Colon Carcinoma Metastatic in the Brain (tissue), 2 donors: ENCODE measurements around the gene TNFSF8.

DNA sequence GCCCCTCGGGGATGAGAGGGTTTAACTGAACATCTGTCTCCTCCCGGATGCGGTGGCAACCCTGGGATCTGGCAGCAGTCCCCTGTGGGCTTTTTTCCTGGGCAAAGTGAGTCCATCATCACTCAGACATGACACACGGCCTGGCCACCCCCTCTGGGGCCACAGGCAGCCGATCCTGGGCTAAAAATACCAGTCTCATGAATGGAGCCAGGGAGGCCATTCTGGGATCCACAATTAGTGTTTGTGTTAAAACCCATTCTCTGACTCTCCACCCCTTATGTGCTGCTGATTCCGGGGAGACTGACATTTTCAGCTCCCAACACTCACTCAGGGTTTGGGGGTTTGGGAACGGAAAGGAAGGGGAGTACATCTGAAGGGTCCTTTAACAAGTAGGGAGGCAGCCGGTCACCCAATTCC, 161.3 kb downstream of the RGS3 start:
- PRO-cap, 2 experiments, result no peak in any of the 2 experiments

DNA sequence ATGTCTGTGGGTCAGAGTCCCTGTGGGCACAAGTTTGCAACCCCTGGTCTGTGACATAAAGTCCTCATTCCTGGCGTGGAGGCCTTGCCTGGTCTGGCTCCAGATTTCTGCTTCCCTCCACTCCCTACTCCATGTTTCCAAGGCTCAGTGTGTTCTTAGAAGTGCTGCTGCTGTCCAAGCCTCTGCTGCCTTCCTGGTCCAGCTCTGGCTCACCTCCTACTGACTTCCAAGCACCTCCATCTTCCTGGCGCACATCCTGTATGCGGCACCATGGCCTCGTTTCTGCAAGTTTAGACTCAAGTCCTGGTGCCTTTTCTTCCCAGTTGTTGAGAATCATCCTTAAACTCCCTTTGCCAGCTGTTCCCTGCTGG, 88.7 kb downstream of the AMBP start:
- PRO-cap, 2 experiments, result no peak in any of the 2 experiments

GRCh38 chr9:114048975-114050093, 28.8 kb downstream of the AMBP start:
- PRO-cap, 2 experiments, result no peak in any of the 2 experiments

DNA sequence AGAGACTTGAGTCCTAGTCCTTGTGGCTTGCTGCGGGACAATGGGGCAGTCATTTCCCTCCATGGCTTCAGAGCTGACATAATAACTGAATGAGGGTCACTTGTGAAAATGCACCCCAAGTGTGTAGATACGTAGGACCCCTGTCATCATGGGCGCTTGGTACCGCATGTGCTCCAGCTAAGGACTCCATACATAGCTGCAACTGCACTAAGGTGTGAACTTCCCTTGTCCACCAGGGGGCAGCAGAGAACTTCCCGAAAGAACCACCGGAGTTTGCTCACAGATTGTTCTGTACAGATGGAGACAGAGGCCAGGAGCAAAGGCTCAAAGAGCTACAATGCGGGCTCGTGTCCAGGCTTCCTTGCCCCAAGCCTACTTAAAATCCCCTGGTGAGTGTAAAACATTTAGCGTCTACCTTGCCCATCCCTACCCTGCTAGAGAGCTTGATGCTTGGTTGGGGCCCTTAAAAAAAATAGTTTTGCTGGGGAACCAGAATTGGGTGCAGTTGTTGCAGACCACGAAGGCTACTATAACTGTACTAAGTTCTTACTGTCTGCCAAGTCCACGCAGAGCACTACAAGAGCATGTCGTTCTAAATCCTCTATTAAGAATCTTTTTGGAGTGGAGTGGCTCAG, 4.5 kb upstream of the AMBP start:
- PRO-cap, 2 experiments, result no peak in any of the 2 experiments

- PRO-cap, 2 experiments, result no peak in any of the 2 experiments
Measured at GRCh38 chr9:114163266-114164173, 8.2 kb downstream of the COL27A1 start.

DNA sequence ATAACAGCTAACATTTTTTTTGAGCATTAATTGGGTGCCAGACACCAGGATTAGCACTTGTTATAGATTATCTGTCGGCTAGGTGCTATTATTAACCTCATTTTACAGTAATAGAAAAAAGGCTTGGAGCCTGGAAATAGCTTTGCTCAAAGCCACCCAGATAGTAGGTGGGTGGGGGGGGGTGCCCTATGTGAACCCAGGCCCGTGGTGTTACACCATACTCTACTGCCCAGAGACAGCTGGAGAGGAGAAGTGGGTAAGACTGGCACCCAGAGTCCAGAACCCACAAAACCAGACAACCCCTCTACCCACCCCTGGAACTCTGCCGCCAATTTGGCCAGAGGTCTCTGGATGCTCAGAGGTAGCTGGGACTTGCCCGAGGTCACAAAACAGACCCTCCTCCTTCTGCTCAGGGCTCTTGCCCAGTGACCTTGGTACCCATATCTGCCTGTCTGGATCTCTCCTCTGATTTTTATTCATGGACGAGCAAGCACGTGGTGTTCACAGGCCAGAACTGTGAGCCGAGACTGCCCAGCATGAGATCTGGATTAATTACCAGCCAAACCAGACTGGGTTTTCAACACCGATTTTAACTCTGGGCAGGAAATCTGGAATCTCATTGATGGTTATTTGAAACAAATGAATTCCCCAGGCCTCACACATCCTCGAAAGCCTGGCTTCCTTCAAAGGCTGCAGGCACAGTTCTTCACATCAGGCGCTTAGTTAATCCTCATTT, 21.2 kb downstream of the COL27A1 start:
- PRO-cap, 2 experiments, result no peak in any of the 2 experiments

DNA sequence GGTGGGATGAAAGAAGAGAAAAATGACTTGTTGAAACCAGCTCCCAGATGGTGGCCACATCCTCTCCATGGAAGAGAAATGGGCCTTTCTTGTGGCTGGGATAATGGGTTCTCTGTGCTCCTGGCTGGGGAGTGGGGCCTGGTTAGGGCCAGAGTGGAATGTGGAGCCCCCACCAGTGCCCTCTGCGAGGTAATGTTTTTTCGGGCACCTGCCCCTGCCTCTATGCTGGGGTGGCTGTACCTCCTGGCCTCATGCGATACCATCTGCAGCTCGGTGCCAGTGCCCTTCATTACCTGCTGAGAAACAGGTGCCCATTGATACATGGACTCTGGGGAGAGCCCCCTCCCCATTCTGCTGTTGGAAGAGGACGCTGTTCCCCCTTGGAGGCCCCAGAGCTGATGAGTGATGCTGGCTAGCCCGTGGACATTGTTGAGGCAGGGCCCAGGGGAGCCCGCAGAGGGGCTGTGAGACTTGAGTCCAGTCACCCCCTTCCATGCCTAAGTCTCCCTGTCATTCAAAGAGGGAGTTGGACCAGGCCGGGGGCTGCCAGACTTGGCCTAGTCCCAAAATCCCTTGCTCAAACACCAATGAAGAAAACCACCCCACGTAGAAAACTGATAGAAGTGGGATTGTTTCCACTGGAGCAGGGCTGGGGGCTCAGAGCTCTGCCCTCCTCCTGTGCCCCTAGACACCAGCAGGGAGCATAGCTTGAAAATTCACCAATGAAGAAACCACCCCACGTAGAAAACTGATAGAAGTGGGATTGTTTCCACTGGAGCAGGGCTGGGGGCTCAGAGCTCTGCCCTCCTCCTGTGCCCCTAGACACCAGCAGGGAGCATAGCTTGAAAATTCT, 55.1 kb upstream of the ORM1 start:
- PRO-cap, 2 experiments, result no peak in any of the 2 experiments

GRCh38 chr9:114281313-114282314, 41.3 kb upstream of the ORM1 start:
- PRO-cap, 2 experiments, result no peak in any of the 2 experiments

DNA sequence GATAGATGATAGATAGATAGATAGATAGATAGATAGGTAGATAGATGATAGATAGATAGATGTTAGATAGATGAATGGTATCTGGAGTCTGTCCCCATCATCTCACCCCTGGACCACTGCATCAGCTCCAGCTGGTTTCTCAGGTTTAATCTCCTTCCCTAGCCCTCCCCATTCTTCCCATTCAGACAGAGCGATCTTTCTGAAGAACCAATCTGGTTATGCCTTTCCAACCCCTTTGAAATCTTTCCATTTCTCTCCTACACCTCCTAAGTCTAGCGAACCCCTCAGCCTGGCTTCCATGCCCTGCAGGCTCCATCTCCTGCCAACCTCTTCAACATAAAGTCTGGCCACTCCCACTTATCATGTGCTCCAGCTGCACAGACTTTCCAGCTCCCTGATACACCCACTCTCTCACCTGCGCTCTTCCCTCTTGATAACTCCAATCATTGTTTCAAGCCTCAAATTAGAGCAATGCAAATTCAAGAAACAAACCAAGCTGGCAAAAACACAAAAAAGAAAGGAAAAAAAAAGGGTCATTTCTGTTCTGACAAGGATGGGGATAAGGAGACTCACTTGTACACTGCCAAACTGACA, 3.8 kb upstream of the ORM1 start:
- PRO-cap, 2 experiments, result no peak in any of the 2 experiments

DNA sequence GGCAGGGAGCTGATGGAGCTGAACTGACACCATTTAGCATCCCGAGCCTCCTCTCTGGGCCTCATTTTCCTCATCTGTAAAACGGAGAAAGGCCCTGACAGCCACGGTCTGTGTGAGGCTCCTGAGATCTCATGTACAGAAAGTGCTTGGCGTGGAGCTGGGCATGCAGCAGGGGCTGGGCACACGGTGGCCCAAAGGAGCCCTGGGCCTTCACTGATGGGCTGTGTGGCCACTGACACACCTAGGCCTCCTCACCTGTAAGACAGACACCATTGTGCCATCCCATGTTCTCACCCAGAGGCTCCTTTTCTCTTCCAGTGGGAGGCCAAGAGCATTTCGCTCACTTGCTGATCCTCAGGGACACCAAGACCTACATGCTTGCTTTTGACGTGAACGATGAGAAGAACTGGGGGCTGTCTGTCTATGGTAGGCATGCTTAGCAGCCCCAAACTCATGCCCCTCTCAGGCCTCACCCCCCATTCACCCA, 1.6 kb downstream of the ORM1 start:
- PRO-cap, 2 experiments, result no peak in any of the 2 experiments

DNA sequence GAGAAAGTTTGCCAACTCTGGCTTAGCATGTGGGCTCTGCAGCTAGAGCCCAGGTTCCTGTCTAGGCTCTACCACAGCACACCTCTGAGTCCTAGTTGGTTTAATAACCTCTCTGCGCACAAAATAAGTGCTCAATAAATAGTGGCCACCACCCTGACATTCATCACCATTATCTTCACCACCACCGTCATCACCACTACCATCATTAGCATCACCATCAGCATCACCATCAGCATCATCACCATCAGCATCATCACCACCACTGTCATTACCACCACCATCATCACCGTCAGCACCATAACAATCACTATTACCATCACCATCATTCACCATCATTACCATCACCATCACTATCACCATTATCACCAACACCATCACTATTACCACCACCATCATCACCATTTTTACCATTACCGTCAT, 18.3 kb downstream of the AKNA start:
- PRO-cap, 2 experiments, result no peak in any of the 2 experiments

DNA sequence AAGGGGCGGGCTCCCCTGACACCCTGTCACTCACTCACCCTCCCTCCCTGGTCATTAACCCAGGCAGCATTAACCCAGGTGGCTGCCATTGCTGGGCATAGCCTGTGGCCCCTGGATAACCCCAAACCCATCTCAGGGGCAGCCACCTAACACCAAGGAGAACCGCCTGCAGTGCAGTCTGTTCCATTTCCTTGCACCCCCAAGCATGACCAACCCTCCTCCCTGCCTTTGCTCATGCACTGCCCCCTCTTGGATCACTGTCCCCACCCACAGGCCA, 2.2 kb upstream of the AKNA start:
- PRO-cap, 2 experiments, result no peak in any of the 2 experiments

GRCh38 chr9:114588175-114589084, 861 bp downstream of the ATP6V1G1 start:
- PRO-cap, 2 experiments, result peak in 2 of 2 experiments; most common minus-strand start chr9:114588972 (in 2)

- PRO-cap, 2 experiments, result no peak in any of the 2 experiments
Measured at GRCh38 chr9:114589085-114589462, 1.5 kb downstream of the ATP6V1G1 start.

GRCh38 chr9:114898534-114899212, 31.7 kb downstream of the TNFSF8 start:
- PRO-cap, 2 experiments, result no peak in any of the 2 experiments

DNA sequence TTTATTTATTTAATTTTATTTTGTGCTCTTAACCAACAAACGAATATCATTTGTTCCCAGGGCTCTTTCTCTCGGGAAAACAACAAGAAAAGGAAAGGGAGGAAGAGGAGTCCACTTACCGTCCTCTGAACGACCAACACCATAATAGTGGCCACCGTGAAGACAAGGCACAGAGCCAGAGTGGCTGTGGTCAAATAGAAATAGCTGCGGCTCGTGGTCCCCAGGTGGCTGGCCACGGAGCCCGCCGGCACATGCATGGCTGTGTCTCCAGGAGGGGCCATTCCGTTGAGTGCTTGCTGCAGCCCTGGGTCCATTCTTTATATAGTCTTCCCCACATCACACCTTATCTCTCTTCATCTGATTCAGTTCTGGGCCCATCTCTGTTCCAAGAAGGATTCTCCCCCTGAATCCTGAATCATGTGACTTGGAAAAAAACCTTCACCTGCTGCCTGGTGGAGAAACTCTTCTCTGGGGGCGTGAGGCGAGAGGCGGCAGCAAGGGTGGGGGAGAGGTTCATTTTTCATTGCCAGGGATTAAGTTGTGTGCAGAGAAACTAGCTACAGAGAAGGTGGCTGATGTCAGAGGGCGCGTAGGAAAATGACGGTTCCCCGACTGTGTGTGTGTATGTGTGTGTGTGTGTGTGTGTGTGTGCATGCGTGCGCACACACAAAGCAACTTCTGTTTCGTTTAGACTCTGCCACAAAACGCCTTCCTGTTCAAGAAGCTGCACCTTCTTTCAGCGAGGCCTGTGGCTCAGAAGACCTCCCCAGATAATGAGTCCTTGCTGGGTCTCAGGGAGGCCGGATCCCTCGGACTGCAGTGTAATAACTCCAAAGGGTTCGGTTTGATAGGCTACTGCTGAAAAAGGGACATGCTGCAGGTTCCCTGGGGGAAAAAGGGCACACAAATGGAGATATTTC, at the start of gene TNFSF8:
TNFSF8 (minus strand) TSS at position 602 of the 920 bp plus-strand sequence.
- PRO-cap, 2 experiments, result no peak in any of the 2 experiments

- PRO-cap, 2 experiments, result no peak in any of the 2 experiments
Measured at GRCh38 chr9:114953858-114954523, 23.6 kb upstream of the TNFSF8 start.

- PRO-cap, 2 experiments, result no peak in any of the 2 experiments
Measured at GRCh38 chr9:115040902-115041441, 77.0 kb downstream of the TNC start.

DNA sequence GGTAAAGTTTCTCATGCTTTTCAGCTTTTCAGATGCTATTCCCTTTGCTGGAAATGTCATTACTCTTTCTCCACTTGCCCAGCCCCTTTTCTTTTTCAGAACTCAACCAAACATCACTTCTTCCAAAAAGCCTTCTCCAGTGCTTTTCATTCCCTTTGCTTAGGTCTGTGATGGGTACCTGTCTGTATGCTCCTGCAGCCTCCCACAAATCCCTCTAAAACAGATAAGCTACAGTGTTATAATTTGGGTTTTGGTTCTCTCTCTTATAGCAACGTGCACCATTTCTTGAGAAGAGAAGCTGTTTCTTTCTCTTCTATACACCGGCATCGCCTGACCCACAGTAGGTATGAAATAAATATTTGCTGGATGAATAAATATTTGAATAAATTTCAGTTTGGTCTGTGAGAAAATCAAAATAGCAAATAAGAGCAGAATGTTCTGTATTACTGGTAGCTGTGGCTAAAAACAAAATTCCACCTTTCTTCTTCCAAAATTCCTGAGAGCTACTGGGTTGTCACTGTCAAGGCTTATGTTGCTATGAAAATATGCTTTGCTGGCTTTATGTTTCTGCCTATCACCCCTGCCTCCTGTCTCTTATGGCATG, 49.1 kb downstream of the TNC start:
- PRO-cap, 2 experiments, result no peak in any of the 2 experiments

DNA sequence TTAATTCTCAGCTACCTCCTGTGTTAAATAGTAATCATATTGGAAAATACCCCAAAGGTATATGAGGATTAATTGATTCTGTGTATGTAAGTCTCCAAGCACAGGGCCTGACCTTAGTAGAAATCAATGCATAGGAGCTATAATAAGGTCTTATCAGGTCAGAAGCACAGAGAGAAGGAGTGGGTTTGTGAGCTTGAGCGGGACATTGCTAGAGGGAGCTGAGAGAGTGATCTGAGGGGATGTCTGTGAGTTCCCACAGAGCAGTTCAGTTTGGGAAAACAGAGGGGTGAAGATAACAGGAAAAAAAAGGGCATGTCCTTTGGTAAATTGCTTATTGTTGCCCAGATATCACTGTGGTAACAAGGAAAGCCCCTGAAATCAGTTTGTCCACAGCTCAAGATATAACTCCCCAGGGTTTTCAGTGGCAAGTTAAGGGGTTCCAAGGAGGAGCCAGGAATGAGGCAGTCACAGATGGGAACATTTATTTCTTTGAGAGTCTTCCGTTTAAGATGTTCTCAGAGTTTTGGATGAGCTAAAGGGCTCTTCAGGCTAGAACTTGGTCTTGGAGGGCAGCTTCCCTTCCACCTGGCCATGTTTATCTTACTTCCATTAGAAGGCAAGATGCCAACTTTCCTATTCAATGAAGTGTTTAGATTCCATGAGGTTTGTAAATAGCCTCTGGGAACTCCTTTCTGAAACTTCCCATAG, 277.4 kb upstream of the TNC start:
- PRO-cap, 2 experiments, result no peak in any of the 2 experiments